Vermiform appendix (tissue), 1 donor: ENCODE data around the gene CARD6.

DNA sequence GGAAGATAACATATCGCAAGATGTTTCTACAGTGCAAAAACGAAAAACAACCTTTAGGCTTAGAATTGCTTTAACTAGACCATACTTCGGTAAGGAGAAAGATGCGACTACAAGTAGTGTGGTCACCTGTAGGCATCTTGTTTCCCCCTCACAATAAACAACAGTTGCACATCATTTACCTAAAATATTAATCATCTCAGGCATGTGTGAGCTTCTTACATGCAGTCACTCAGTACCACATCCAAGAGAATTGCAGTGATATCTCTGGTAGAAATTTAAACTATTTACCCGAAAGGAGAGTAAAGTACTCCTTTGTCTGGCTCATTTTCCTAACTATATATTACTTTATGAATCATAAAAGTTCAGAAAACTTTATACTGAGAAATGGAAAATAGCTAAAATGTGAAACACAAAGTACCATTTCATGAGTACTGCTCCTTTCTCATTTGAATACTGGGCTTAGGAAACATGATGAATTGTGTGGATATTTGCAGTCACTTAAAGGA is 18.6 kb downstream of the FYB1 start:
- PRO-cap, result no peak

- PRO-cap, result no peak
Observed at GRCh38 chr5:39371910-39372245, 7.6 kb upstream of the C9 start.

GRCh38 chr5:39448521-39448950 is 23.8 kb upstream of the DAB2 start:
- PRO-cap, result no peak

DNA sequence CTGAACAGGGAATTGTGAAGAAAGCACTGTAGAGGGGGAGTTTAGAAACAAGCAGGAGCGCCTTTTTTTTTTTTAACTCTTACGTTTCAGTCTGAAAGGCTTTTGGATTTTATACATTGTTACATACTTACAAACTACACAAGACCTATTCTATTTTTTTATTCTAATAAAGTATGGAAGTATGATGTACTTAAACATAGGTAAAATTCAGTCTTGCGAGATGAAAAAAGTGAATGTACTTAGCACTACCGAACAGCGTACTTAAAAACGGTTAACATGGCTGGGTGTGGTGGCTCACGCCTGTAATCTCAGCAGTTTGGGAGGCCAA is 332.7 kb upstream of the DAB2 start:
- PRO-cap, result no peak

DNA sequence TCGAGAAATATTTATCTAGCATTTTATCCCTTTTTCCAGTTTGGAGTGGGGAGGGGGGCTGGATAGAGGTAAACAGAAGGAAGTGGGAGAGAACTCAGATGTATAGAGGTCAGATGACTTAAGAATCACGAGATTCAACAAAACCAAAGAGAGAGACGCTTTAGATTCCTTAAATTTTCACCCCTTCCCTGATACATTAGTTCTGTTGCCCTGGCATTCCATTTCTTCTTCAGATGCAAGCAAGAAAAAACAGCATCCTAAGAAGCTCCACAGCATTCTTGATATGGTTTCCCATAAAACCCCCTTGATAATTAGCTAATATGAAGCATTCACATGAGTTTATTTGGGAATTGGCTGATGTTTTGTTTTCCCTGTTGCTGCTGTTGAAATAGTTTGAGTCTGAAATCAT is 335.8 kb upstream of the DAB2 start:
- PRO-cap, result no peak

DNA sequence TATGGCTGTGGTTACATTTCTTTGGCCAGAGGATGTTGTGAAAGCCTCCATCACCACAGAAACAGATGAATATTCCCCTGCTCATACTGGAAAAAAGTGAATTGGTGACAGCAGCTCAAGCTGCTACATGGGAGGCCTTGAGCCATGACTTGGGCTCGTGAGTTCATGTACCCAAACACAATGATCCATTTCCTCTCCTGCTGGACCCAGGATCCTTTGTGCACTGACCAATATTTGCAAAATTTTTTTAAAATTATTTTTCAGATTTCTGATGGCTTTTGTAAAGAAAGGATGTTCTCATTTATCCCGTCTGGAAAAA is 336.2 kb upstream of the DAB2 start:
- PRO-cap, result no peak

- PRO-cap, result bidirectional peak, plus-strand start at chr5:40410313, minus-strand start at chr5:40410271; unidirectional peak, plus-strand start at chr5:40410844
Observed at GRCh38 chr5:40409997-40410991, 269.4 kb upstream of the PTGER4 start.

DNA sequence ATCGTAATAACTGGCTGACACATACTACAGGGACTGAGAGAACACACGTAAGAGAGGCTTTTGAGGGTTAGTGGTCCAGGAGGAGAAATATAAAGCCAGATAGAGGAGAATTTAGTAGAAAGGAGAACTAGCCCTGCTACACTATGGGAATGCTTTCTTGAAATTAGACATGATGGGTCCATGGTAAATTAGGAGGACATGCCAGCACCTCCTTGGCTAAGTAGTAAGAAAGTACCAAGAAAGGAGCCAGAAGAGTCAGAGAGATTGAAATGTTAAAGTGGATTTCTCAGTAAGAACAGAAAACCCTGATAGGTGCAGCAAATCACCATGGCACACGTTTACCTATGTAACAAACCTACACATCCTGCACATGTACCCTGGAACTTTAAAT is 165.0 kb upstream of the PTGER4 start:
- PRO-cap, result no peak

- PRO-cap, result no peak
Observed at GRCh38 chr5:40615365-40616167, 64.1 kb upstream of the PTGER4 start.

DNA sequence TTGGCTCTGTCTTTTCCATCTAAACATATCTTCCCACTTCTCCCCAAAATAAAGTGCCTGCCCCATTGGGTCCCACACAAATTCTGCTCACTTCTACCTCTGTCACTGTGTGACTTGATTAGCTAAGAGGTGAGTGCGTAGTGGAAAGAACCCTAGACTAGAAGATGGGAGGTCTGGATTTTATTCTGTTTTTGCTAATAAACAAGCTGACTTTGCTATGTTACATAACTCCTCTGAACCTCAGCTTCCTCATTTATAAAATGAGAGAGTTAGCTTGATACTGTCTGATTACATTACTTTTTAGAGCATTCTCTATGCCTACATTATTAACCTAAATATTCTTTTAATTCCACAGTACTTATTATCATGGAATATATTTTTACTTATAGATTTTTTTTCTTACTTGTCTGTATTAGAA is 51.3 kb upstream of the PTGER4 start:
- PRO-cap, result unidirectional peak, minus-strand start at position 85 of the sequence; unidirectional peak, minus-strand start at position 166 of the sequence

GRCh38 chr5:40682305-40682707 is 2.6 kb downstream of the PTGER4 start:
- PRO-cap, result no peak

GRCh38 chr5:40684419-40685042 is 4.8 kb downstream of the PTGER4 start:
- PRO-cap, result bidirectional peak, plus-strand start at chr5:40684836, minus-strand start at chr5:40684700

- PRO-cap, result unidirectional peak, plus-strand start at chr5:40797567
Observed at GRCh38 chr5:40797294-40797991, 731 bp downstream of the PRKAA1 start.

- PRO-cap, result unidirectional peak, plus-strand start at chr5:40841202; bidirectional peak, plus-strand start at chr5:40841367, minus-strand start at chr5:40841258; bidirectional peak, plus-strand start at chr5:40841683, minus-strand start at chr5:40841610
Observed at GRCh38 chr5:40841001-40841896, at the start of gene CARD6. Gene CARD6, plus strand, starts transcription at chr5:40841367.

DNA sequence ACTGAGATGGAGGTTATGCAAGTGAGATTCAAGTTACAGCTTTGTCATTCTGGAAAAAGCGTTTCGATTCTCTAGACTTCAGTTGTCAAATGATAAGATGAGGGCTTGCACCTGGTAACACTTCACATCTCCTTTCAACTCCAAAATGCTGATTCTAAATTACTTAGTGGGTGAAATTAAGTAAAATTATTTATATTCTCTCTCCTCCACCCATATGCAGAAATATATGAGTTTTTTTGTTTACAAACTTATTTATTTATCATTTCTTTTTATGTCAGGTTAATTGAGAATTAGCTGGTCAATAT is 36.3 kb downstream of the C6 start:
- PRO-cap, result no peak

- PRO-cap, result no peak
Observed at GRCh38 chr5:41181845-41182603, 31.3 kb downstream of the C6 start.

DNA sequence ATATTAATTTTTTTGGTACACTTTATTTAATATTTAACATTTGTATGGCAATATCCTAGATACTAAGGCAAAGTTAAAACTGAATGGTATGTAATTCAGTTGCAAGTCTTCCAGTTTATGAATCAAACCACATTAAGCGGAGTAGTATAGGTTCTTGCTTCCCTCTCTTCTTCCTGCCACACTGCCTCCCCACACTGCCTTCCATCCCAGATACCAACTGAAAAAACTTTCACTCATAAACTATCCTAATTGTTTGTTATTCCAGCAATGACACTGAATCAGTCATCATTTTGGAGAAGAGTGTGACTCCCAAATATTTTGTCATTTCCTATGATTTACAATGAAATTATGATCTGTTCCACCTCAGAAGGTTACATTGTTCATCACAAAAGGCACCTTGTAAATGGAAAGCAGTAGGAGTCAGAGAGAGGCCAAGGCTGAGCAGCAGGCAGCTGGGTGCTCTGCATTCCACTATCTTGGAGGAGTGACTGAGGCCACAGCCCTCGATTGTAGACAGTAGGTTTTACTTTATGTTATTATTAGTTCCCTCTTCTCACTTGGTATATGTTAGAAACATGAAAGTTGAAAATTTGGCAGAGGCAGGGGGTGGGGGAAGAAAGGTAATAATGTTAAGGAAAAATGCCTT is 91.8 kb downstream of the PLCXD3 start:
- PRO-cap, result no peak

GRCh38 chr5:42179654-42179932 is 243.6 kb upstream of the GHR start:
- PRO-cap, result no peak

DNA sequence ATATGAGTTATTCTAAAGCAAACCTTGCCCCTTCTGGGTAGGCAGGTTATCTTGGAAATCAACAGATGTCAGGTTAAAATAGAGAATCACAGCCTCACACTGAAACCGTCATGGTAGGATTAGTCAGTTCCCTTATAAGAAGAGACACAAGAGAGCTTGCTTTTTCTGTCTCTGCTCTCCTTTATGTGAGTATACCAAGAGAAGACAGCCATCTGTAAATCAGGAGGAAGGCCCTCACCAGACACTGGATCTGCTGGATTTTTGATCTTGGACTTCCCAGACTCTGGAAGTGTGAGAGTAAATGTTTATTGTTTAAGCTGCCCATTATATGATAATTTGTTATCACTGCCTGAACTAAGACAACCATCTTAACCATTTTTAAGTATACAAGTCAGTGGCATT is 58.8 kb upstream of the GHR start:
- PRO-cap, result no peak

GRCh38 chr5:42516090-42516666 is 92.9 kb downstream of the GHR start:
- PRO-cap, result no peak